ENCODE results near the gene FZD8.

DNA sequence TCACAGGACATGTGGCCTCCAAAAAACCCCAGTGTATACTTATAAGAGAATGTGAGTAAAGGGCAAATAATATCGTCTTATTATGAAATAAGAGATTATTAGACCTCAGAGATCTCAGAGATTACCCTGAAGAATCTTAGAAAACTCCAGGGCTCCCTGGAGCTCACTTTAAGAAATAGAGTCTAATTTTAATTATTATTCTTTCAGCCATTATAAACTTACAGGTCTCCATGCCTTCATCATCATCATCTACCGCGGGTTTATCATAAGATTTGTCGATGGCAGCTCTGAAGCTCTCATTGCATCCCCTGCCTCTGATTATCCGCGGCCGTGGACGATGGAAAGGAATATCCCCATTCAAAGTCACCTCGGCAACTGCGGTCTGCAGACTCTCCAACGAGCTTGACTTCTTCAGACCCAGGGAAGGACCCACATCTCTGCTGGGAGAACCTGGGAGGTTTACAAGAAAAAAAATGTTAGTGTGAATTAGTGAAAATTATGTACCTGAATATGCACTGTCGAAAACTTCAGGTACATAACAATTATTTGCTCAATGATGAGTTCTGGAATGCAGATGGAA, 484.1 kb downstream of the PARD3 start:
- RAMPAGE, long total RNA, result no peak
- RRBS, result no CpG with 5 or more reads among the region's 12 CpGs

GRCh38 chr10:34538050-34538442, 277.1 kb downstream of the PARD3 start:
- RAMPAGE, long total RNA, result no peak
- RRBS, result no CpG with 5 or more reads among the region's 7 CpGs

GRCh38 chr10:34542337-34542778, 272.7 kb downstream of the PARD3 start:
- RAMPAGE, long total RNA, result no peak

DNA sequence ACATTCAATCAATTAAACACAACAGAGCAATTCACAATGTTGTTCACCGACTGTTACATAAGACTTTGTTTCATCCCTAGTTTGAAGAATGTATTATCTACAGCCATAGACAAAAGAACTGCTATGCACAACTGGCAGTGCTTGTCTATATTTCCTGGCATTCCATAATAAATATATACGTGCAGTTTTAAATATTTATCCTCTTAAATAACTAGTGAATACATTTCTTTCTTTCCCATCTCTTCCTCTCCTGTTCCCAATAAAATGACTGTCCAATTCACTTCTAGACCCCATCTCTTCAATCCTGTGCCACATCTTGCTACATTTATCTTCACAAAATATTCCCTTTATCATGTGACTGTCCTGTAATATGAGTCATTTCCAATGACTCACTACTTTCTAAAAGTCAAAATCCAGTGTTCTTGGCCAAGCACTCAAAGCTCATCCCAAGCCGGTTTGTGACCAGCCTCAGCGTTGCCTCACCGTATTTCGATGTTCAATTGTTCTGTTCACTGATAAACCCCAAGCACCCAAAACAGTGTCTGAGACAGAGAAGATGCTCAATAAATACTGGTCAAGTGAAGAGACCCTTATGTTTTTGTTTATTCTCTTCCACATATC, 104.8 kb downstream of the PARD3 start:
- RAMPAGE, long total RNA, result no peak
- RRBS, result no CpG with 5 or more reads among the region's 6 CpGs

DNA sequence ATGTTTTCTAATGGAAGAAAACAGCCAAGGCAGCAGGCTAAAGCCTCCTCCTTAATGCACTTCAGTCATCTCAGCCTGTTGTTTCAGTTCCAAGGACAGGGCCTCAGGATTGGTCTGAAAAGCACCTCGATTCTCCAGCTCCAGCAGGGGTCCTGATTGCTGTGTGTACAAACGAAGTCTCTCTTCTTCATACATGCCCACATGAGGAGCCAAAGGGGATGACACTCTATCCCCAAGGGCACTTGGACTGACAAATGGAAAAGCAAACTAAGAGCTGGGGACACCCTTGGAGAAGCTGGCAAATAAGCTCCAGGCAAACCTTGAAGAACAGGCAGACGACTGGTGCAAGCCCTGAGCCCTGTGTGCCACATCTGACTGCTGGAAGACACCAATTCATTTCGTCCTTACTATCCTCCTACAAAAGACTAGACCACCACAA, 62.1 kb downstream of the PARD3 start:
- RAMPAGE, long total RNA, result no peak
- RRBS, result no CpG with 5 or more reads among the region's 4 CpGs

DNA sequence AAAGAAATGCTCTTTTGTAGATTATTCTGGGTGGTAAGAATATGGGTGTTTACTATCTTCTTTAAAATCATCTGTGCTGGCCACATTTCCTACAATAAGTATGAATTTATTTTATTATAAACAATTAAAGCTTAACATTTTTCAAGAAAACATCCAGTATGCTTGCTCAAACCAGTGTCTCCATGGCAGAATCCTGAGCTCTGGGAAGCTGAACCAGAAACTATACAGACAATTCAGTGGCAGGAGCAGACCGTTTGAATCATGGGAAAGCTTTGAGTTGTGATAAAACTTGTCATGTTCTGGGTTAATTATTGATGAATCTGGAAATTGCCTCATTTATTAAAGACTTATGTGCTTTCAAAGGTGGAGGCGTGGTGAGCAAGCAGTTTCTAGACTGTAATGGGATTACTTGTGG, 25.3 kb downstream of the PARD3 start:
- RAMPAGE, long total RNA, result no peak
- RRBS, result no CpG with 5 or more reads among the region's 2 CpGs

DNA sequence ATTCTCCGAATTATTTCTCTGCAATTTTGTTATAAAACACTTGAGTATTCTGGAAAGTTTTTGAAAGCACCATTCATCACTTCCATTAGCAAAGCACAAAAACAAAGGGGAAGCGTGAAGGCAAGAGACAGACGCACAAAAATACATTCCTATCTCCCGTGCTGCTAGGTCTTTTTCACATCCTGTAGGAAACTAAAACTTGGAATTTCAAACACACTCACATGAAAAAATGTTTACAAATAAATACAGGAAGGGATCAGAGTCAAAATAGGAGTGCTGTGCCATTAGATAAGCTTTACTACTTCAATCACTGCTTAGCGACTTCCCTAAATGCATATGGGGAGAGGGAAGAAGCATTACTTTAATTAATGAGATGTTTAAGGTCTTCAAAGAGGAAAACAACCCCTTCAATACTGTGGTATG, 14.1 kb downstream of the PARD3 start:
- RAMPAGE, long total RNA, result no peak
- RRBS, result no CpG with 5 or more reads among the region's 5 CpGs

- RAMPAGE, long total RNA, result no peak
- RRBS, result 6% methylated on average over 1 of the region's 14 CpGs
Measured at GRCh38 chr10:34918746-34919242, 103.7 kb upstream of the PARD3 start.

DNA sequence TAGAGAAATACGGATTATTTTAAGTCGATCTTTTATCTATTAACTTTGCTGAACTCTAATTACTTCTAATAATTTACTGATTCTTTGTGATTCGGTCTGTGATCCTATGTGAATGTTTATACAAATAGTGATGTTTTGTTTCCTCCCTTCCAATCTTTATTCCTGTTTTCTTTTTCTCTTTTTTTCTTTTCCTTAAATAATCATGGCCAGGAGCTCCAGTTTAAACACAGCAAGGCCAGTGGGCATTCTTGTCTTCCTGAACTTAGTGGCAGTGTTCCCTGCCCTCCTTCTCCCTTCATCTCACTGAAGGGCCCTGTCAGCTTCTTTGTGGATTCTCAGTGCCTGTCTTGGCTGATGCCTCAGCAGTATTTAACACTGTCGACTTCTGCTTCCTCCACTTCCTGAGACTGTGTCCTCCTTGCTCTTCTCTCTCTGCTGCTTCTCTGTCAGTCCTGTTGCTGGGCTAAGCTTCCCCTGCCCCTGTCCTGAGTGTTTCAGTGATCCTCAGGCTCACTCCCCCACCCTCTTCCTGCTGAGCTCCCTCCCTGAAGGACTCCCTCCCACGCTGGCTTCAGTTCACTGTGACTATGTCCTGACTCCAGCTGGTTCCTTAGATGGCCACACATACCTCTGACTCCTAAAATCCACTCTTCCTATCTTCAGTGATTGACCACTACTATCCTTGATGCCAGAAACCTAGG, 64.8 kb downstream of the CREM start:
- RAMPAGE, long total RNA, result no peak
- RRBS, result no CpG with 5 or more reads among the region's 5 CpGs

GRCh38 chr10:35217443-35217777, 90.8 kb downstream of the CREM start:
- RAMPAGE, long total RNA, result no peak
- RRBS, result no CpG with 5 or more reads among the region's 5 CpGs

DNA sequence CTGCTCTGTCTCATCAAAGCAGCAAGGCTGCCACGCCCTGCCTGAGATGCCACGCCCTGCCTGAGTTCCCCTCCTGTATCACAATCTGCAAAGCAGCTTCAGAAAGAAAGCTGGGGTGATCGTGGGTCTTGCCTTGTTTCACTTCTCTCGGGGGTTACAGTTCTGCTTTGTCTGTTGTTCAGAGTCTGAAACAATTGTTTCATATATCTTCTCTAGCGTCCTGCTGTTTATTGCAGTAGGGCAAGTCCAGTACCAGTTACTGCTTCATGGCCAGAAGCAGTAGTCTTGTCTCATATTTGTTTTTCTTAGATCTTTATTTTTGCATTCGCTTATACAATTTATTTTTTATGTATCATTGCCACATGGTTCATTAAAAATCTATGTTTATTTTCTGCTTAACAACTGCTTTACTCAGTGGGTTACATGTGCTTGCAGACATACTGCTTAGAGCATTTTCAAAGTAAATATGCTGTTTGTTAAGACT, 36.0 kb upstream of the CCNY start:
- RAMPAGE, long total RNA, result no peak
- RRBS, result no CpG with 5 or more reads among the region's 6 CpGs

DNA sequence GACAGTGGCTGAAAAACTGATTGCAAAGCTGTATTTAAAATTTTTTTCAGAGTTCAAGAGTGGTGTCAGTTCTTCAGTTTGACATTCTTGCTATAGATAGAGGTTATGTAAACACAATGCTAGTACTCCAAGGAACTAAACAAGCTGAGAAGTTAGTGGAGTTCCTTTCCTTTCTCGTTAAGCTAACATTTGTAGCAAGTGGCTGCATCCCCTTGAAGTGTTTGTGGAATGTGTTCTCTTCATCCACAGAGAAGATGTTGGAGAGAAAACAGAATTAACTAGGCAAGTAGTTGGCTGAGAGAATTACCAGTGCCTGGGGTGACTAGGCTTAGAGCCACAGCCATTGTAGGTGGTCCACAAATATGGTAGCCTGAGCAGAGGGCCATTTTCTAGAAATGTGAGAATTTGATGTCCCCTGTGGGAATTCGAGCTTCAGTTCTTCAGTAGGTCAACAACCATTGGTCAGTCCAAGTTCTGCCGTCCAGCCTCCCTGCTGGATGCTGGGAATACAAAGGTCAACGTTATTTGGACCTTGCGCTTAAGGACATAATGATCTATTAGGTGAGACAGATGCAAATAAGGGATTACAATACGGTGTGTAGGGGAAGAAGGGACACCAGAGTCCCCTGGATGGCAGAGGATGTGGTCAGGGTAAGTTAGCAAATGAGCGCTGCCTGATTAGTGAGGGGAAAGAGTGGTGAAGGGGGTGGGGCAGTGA, 16.0 kb downstream of the CCNY start:
- RAMPAGE, long total RNA, result no peak
- RRBS, result no CpG with 5 or more reads among the region's 7 CpGs

DNA sequence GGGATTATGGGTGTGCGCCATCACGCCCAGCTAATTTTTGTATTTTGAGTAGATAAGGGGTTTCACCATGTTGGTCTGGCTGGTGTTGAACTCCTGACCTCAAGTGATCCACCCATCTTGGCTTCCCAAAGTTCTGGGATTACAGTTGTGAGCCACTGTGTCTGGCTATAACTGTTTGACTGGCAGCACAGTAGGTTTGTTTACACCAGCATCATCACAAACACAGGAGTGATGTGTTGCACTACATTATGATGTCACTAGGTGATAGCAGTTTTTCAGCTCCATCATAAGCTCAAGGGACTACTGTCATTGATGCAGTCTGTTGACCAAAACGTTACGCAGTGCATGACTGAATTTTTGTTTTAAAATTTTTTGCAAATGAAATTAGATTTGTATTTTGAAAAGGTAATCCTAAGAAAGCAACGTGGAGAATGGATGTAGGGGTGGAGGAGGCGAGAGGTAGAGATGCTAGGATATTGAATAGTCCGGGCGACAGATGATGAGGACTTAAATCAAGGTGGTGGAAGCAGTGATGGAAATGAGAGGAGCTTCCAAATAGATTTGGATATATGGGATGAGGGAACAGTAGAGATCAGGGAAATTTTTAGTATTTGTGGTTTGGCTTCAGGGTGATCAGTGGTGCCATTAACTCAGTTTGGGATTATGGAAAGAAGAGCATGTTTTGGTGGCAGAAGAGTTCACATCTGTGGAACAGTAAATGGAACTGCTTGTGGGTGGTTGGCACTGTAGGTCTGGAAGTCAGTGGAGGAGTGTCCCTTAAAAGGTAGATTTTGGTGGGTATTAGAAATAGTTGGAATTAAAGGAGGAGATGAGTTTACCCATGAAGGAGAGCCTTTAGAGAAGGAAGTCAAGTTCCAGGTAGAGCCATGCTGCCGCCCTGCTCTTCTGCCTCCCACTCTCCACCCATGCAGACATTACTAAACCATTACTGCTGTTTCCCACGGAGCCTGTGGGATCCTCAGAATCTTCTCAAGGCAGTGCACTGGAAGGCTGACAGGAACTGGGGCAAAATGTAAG, 108.4 kb downstream of the CCNY start:
- RAMPAGE, long total RNA, result no peak
- RRBS, result no CpG with 5 or more reads among the region's 10 CpGs

DNA sequence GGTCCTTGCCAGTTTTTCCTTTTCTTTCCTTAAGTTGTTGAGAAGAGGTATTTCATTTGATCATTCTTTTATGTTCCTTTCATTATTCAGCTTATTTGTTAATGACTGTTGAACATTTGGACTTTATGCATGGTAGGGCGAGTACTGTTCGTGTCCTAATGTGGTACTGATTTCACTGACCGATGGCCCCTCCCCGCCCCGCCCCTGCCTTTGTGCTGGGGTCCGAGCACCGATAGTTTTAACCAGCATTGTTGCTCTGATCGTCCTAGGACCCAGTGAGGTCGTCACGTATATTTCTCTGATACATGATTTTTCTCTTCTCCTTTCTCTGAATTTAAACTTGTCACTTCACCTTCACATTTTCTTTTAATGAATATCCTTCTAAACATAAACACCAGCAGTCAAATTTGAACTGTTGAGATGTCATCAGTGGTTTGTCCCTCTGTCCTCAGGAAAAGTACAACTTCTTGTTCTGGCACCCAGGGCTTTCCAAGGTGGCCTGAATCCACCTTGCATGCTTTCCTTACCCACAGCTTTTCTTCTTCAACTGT, 128.9 kb downstream of the CCNY start:
- RAMPAGE, long total RNA, result no peak
- RRBS, result no CpG with 5 or more reads among the region's 10 CpGs

DNA sequence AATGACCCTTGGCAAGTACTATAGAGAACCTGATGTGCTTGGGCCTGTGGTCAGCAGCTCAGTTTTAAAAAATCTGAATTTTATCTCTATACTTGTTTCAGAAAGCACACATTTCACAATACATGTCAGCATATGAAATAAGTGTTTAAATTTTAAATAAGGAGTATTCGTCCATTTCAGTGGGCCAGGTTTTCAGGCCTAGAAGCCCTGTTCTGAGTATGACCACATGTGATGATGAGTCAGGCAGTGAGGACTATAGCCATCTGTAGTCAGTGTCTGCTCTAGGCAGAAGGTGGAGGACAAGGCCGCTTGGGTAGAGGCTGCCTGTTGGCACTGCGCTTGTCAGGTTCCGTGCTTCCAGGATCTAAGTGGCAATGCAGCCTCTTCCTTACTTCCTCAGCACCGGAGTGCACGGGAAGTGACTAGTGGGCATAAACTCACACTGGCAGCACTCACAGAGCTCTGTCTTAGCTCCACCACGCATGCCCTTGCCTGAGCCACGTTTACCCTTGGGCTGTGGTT, 87.8 kb upstream of the GJD4 start:
- RAMPAGE, long total RNA, result no peak
- RRBS, result no CpG with 5 or more reads among the region's 8 CpGs

- RAMPAGE, long total RNA, result no peak
- RRBS, result 31% methylated on average over 2 of the region's 12 CpGs
Measured at GRCh38 chr10:35637297-35637804, 4.7 kb downstream of the FZD8 start.

- RAMPAGE, long total RNA, result no peak
- RRBS, result 2% methylated on average over 50 of the region's 103 CpGs
Measured at GRCh38 chr10:35641980-35643051, at the start of gene FZD8. TSS of gene FZD8 (minus strand) at chr10:35642296.

DNA sequence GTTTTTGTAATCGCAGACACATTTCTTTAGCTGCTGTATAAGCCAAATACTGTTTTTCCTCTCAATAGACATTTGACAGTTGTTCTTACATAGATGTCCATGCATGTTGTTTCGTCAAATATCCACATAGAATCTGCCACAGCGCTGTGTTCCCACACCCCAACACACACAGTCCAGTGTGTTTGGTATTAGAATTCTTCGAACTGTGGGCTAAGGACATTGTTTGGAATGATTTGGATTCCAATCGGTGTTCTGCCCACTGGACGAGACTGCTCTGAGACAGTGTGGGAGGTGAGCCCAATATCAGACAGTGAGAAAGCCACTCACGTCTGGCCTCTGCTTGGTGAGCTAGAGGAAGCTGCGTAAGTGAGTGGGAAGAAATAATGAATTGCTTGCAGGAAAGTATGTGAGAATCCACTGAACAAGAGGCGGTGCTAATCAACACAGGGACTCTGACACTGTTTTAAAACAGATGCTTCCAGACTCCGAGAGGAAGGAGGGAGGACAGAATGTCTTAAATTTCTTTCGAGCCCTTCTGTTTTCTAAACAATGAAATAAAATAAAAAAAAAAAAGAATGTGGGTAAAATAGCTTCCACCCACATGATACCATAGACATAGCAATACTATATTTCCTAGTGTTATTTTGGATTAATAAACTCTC, 675.0 kb upstream of the ANKRD30A start:
- RAMPAGE, long total RNA, result no peak
- RRBS, result no CpG with 5 or more reads among the region's 11 CpGs

DNA sequence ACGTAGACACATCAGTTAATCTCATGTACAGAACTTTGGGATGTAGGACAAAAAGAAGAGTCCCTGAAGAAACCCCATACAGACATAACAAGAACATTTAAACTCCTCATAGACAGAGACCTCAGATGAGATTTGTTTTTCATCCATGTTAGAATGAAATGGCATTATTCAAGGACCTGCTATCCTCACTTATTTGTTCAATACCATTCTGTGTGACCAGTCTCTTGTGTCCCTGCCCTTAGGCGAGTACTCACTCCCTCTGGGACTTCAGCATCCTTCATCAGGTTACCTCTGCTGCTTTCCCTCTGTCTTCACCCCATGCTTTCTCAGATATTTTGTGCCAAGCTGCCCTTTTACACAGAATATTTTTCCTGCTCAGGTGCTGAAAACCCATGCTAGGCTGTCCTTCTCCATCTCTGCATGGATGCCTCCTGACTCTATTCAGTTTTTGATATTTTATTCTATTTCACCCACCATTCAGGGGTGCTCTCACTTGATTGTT, 119.0 kb downstream of the ANKRD30A start:
- RAMPAGE, long total RNA, result no peak
- RRBS, result no CpG with 5 or more reads among the region's 2 CpGs

DNA sequence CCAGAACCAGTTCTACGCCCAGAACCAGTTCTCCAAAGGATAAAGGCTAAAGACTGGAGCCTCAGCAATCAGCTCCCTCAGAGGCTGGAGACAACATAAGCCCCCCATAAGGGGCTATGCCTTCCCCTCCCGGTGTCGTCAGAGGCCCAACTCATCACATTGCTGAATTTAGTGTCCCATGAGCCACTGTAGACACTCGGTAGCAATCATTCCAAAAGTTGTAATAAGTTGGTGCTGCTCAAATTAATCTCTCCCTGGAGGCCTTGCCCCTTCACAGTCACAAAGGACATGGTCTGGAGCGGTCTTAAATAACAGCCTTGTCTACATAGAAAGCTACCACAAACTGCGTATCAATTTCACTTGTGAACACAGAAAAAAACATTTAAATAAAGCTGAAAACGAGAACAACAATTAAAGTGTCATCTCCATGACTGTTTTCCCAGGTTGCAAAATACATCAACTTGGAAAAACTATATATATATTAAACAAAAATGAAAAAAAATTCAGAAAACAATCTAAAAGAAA, 35.4 kb downstream of the ZNF248 start:
- RAMPAGE, long total RNA, result no peak
- RRBS, result no CpG with 5 or more reads among the region's 7 CpGs